Pulmonary artery (tissue), 1 donor: ENCODE measurements around a stretch of chr13.

- PRO-cap = no peak
Measured at GRCh38 chr13:98430897-98431573, 145.9 kb downstream of the STK24 start.

GRCh38 chr13:98446049-98446611, 130.8 kb downstream of the STK24 start:
- PRO-cap = no peak

GRCh38 chr13:98476157-98476426, 100.8 kb downstream of the STK24 start:
- PRO-cap = no peak

DNA sequence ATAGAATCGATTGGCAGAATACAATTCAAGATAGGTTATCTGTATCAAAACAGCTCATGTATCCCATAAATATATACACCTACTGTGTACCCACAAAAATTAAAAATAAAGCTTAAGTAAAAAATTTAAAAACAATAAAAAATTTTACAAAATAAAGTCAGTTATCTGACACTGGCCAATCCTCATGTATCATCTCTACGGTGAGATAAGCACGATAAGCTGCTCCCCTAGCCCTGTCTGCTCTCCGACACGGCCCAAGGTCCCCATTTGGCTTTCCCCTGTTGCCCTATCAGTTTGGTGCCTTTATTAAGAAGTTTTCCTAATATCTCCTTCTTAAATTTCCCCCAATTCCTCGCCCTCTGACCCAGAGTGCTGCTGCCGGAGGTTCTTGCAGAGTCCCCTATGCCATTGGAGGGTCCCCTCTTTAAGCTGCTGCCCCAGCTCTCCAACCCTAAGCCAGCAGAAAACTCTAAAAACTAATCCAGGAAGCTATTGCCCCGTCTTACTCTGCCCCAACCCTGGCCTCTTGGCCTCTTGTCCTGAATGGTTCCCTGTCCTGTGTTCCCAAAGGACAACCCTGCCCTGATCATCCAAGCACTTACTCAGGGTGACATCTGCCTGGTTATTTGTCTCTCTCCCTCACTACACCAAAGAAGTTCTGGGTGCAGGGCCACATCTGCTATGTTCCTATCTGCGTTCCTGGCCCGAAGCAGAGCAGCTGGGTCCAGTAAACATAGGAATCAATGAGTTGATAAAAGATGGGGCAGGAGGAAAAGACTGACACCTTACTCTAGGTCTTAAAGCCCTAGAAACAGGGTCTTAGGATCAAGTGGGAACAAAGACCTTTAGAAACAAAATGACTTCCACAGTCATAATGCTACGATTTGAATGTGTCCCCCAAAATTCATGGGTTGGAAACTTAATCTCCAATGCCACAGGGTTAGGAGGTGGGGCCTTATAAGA, 75.1 kb downstream of the STK24 start:
- PRO-cap = no peak

DNA sequence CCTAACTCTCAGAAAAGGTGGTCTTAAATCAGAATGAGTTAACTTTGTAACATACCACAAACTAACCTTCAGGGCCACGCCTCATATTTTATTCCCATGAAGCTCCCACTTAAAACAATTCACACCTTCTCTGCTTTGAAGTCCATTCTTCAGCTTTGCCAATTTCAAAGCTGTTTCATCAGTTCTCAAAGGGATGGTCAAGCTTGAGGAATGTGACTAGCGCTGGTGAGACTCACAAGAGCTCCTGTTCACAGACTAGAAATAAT, 68.3 kb downstream of the STK24 start:
- PRO-cap = no peak

DNA sequence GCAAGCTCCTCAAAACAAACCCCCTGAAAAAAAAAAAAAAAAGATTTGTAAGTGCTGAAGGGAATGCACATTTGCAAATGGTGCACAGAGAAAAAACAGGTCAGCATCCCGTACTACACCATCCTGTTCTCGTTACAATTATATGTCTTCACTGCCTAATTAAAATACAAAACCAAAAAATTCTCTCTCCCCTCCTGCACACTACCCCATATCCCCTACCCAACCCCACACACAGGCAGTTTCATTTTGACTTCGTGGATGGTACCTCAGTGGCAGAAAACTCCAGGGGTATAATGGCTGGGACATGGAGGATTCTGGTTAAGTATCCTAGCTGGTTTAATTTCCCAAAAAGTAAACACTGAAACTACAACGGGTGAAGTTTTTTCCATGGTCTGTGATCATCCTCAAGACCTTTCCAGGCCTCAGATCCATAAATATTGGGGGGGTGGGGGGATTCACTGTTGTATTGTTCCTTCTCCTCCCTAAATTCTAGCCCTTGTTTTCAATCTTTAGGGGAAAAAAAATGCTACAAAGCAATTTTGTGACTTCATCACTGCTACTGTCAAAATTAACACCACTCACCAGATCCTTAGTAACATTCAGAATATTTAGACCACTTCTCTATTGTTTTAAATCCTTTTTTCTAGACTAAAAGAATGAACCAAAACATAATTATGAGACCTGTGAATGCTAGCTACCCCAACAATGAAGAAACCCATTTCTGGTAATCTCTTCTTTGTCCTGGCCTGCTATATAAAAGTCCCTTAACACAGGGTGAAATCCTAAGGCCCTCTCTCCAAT, 61.6 kb downstream of the STK24 start:
- PRO-cap = no peak

GRCh38 chr13:98571691-98572882, 4.8 kb downstream of the STK24 start:
- PRO-cap = no peak

DNA sequence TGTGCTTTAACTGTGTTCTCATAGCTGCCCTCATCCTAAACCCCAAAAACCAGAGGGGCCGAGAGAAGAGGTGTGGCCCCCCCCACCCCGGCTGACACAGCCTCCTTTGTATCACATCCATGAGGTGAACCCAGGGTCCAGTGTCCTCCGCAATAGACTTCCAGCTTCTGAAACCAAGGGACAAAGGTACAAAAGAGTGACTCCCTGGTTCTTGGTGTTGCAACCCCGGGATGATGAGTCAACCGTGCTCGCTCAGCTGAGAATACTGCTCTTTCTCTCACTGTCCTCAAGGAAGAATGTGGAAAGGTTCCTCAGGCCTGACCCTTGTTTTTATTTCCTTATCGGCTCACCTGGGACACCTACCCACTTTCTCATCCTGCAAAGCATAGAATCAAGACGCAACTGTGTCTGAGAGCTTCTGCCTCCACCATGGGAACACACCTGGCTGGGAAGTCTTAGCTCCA, 5.5 kb downstream of the SLC15A1 start:
- PRO-cap = no peak

DNA sequence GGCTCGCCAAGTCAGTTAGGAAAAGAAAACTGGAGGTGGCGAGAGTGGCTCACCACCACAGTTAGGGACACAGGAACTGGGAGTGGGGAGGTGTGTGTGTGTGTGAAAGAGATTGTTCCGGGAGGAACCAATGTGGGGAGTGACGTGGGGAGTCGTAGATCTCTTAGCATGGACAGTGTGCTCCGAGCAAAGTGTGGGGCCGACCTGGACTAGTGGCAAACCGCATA, 8.6 kb upstream of the SLC15A1 start:
- PRO-cap = no peak

- PRO-cap = no peak
Measured at GRCh38 chr13:98761339-98761575, 8.8 kb upstream of the SLC15A1 start.

DNA sequence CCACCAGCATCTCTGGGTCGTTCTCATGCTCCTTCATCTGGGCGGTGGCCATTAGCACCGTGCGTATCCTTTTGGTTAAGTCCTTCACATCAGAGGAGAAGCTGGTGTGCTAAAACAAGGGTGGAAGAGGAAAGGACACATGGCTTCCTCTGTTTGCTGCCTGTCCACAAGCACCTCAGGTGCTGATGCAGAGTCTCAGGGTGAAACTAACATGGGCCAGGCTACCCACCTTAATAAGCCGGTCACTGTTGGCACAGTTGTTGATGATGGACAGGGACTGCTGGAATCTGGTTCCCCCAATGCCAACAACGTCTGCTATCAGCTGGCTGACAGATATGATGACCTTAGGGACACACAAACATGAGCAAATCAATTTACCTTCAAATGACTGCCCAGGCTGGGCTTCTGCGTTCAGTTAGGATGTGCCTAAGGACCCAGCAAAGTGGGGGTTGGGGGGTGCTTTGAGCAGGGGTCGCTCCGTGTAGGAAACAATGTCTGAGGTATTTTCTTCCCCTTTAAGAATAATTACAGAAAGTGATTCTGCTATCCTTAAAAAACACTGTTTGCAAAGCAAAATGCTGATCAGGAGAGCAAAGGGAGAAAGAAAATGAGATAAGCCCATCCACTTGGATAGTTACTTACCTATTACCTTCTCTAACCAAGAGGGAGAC, 77.1 kb upstream of the SLC15A1 start:
- PRO-cap = no peak

DNA sequence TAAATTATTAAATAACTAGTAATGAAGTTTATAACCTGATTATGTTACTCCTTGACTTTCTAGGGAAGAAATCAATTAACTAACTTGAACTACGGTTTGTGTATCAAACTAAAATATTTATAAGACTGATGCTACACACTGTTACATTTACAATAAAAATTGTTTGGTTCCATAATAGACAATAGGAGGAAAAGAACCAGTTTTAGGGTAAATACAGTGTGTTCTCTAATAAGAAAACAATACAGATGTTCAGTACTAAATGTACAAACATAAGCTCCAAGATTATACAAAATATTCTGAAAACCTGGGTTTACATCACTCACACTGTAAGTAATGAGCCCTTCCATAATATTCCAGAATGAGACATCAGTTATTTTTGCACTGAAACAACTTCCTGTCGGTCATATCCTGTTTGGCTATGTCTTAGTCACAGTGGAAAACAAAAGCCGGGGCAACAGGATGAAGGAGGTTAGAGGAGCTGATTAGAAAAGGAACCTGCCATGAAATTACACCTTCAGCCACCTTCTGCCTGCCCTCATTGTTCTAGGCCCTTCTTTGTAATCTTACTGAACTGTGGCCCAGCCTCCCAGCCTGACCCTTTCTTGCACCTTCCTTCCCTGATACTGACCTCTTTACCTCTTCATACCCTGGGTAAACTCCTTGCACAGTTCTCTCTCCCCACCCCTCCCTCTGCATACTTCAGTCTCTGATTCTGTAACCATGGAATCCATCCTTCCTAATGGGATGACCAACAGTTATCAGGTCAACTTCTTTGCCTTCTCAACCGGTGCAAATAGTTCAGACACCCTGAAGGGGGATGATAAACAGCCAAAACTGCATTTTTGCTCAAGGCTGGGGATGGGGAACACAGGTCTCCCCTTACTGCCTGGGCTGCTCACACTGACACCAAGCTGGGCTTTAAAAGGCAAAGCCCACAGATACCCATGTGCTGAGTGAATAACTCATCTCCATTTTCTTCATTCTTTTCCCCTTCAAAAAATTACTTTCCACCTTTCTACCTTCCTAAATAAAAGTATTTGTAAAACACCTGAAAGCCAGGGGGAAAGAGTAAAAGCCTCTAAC, 67.3 kb downstream of the DOCK9 start:
- PRO-cap = unidirectional peak, plus-strand start at position 472 of the sequence

DNA sequence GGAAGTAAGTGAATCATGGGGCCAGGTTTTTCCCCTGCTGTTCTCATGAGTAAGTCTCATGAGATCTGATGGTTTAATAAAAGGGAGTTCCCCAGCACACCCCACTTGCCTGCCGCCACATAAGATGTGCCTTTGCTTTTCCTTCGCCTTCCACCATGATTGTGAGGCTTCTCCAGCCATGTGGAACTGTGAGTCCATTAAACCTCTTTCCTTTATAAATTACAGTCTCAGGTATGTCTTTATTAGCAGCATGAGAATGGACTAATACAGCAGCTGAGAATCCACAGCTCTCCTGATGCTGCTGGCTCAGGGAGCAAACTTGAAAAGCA, 14.6 kb upstream of the DOCK9 start:
- PRO-cap = no peak

DNA sequence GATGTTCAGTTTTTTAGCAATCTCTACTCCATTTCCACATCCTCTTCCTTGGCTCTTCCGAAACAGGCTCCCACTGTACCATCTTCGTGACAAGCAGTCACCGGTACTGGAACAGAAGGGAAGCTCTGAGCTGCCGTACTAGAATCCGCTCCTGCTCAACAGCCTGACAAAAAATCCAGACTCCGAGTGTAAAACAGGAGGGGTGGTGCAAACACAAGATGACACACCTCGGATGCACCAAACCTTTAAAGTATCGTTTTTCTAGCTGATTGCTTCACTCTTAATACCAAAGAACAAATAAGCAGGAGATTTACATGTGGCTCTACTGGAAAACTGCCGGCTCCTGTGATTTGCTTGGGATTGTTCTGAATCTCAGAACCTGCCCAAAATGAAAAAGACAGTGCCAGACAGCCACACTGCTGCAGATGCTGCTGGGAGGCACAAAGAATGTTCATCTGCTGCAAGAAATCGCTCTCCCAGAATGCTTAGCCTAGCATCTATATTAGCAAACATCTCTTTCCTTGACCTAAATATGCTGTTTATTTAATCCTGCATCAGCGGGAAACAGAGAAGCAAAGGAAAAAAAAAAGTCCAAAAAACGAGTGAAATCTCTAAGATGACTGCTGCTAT, 37.9 kb upstream of the DOCK9 start:
- PRO-cap = no peak

DNA sequence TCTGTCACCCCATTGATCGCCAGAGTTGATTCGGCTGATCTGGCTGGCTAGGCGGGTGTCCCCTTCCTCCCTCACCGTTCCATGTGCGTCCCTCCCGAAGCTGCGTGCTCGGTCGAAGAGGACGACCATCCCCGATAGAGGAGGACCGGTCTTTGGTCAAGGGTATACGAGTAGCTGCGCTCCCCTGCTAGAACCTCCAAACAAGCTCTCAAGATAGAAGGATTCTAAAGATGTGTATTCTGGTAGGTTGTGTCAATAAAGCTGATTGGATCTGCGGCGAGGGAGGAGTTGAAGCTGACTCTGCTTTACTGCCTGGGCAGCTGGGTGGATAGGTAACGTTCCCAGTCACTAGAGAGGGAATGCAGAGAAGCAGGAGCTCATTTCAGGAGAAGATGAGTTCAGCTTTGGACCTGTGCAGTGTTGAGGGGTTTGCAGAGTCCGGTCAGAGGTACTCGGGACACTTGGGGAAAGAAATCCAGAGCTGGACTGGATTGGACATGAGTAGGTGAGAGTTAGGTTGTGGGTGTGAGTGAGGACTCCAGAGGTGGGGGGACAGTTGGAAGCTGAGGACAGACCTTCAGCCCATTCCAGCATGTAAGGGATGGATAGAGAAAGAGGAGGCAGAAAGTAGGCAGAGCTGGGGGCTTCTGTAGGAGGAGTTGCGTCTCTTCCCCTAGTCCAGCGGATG, 5.2 kb downstream of the UBAC2 start:
- PRO-cap = no peak

GRCh38 chr13:99217749-99218331, 17.2 kb downstream of the UBAC2 start:
- PRO-cap = no peak

DNA sequence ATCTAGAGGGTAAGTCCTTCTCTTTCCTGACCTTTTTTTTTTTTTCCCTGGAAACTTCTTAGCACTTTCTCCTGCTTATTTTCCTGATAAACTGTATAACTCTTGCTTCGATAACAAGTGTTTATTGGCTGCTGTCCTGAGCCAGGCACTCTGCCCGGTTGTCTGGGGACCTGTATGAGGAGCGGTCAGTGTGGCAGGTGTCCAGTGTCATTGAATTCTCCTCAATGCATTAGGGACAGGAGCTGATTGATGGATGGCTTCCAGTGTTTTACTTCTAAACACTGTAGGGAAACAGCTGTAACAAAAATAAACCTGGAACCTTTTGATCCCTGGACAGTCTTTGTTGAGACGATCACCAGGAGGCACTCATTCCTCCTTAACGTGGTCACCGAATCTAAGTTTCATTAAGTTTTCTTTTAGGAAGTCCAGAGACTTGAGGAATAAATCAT, 17.8 kb downstream of the UBAC2 start:
- PRO-cap = no peak

GRCh38 chr13:99264799-99265127, 6.6 kb upstream of the GPR18 start:
- PRO-cap = no peak

DNA sequence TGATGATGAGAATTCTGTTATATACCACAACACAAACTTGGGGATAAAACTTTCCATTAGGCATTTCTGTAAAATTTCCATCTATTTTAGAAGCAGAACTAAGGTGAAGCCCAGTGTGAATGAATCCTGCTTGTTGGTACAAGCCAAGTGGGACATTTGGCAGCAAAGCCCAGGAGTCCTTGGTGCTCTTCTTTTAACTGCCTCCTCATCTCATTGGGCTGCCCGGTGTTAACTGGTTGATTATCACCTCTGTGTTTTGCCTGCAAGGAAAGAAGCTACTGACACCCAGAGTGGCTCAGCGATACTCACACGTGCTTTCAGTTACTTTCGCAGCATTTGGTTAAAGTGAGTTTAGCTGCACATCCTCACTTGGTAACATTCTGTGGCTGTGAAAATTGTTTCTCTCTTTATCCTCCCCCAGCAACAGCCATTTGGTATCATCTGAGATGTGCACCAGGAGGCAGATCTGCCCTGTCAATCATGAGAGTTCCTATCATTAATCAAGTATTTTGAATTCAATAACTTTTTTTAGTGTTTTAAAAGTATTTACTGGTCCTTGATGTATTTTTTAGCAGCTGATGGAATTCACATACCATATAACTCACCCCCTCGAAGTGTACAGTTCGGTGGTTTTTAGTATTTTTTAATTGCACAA, 44.5 kb upstream of the GPR183 start:
- PRO-cap = no peak

DNA sequence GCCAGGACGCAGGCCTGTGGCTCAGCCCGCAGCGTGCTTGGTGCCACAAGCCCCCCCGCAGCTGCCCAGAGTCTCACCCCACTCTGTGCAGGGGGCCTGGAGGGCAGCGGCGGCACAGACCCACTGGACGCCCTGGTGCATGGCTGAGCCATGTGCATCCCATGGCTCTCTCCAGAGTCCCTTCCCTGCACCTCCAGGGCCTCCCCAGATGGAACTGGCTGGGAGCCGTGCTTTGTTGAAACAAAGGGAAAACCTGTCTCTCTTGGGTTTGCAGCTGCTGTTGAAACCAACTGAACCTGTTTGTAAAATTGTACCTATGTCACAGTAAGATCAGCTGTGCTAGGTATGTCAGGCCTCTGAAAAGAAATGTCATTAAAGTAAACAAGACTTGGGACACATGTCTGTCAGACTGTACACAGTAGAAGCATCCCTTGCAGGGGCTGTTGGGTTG, 48.5 kb upstream of the GPR183 start:
- PRO-cap = no peak